SUDHL5 (cell line): ENCODE measurements around a stretch of chr9.

DNA sequence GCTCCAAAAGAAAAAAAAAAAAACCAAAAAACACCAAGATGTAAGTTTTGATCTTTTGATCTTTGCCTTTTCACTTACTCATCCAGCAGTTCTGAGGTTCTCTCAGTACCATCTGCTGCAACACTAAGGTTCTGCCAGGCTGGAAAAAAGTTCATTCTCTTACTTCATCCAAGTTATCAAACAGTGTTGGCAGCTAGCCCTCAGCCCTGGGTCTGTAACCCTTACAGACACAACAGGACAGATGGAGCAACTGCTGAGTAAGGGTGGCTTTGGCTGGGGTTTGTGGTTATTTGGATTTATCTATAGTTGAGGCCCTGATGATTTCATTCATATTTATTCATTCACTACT, 4.3 kb upstream of the TMEM268 start:
- PRO-cap: no peak

DNA sequence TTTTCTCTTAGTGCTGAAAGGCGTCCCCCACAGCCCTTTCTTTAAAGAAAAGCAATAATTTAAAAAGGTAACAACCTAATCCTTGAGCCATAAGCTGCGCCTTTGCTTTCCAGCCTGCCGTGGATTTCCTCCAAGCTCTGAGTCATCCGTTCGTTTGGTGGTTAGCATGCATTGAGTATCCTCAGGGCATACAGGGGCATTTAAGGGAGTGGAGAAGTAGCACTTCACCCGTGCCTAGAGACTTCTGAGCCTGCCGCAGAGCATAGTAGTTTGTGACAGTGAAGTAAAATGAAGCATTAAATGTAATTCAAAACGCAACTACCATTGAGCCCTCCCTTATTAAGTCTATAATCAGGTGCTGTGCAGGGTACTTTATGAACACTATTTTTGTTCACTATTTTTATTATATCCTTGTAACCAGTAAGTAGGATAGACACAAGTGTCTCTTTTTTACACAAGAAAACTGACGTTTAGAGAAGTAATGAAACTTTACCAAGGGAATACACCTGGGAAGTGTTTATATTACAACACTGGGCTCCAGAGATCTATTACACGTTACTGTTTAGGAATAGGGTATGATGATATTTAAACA, 1.0 kb upstream of the TNC start:
- PRO-cap: no peak

GRCh38 chr9:116476720-116477480, 210.2 kb upstream of the TRIM32 start:
- PRO-cap: no peak

DNA sequence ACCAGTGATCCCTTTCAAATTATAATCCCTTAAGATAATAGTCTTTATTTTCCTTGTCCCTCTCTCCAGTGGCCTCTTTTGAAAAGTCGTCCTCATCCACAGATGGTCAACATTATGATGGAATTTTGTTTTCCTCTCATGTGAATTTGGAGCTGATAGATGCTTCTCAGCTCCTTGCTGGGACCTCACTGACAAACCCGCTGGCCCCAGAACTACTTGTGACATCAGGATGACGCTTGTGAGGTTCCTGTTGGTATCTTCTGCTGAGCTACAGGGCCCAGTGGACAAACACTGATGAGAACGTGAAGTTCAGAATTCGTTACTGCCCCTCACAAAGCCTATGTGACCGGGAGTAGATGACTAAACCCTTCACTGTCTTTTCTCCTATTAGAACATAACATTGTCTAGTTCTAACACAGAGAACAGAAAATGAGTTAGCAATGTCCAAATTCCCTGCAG, 143.5 kb upstream of the TRIM32 start:
- PRO-cap: no peak

- PRO-cap: no peak
Observed at GRCh38 chr9:116547378-116547783, 139.7 kb upstream of the TRIM32 start.

GRCh38 chr9:116693032-116693573, 6.0 kb downstream of the TRIM32 start:
- PRO-cap: no peak

DNA sequence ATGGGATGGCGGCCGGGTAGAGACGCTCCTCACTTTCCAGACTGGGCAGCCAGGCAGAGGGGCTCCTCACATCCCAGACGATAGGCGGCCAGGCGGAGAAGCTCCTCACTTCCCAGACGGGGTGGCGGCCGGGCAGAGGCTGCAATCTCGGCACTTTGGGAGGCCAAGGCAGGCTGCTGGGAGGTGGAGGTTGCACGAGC, 153.6 kb downstream of the TRIM32 start:
- PRO-cap: no peak

GRCh38 chr9:117516514-117517332, 101.9 kb upstream of the ASTN2 start:
- PRO-cap: no peak

DNA sequence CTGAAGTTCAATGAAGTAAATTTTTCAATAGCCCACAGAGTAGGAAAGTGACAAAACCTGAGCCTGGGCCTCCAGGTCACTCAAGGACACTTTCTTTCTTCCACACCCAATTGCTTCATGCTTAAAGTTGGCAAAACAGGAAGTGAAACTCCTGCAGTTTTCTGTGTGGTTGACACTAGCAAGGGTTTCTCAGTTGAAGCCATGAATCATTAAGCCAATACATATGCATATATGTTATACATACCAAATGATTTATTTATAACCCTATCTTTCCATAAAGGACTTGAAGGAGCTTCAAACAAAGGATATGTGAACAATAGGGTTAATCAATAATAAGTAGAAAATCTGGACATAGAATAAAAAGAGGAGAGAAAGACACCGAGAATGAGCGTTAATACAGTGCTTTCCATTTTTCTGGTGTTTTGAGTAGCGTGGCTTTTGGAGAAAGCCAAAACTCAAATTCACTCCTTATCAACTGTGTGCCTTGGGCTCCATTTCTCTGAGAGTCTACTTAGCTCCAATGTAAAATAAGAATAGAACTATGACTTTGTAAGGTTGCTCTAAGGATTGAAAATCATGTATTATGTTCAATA, 14.0 kb downstream of the TLR4 start:
- PRO-cap: no peak

DNA sequence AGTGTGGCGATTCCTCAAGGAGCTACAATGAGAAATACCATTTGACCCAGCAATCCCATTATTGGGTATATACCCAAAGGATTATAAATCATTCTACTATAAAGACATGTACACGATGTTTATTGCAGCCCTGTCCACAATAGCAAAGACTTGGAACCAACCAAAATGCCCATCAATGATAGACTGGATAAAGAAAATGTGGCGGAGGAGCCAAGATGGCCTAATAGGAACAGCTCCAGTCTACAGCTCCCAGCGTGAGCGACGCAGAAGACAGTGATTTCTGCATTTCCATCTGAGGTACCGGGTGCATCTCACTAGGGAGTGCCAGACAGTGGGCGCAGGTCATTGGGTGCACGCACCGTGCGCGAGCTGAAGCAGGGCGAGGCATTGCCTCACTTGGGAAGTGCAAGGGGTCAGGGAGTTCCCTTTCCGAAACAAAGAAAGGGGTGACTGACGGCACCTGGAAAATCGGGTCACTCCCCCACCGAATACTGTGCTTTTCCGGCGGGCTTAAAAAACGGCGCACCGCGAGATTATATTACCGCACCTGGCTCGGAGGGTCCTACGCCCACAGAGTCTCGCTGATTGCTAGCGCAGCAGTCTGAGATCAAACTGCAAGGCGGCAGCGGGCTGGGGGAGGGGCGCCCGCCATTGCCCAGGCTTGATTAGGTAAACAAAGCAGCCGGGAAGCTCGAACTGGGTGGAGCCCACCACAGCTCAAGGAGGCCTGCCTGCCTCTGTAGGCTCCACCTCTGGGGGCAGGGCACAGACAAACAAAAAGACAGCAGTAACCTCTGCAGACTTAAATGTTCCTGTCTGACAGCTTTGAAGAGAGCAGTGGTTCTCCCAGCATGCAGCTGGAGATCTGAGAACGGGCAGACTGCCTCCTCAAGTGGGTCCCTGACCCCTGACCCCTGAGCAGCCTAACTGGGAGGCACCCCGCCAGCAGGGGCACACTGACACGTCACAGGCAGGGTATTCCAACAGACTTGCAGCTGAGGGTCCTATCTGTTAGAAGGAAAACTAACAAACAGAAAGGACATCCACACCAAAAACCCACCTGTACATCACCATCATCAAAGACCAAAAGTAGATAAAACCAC, 200.0 kb downstream of the BRINP1 start:
- PRO-cap: no peak

DNA sequence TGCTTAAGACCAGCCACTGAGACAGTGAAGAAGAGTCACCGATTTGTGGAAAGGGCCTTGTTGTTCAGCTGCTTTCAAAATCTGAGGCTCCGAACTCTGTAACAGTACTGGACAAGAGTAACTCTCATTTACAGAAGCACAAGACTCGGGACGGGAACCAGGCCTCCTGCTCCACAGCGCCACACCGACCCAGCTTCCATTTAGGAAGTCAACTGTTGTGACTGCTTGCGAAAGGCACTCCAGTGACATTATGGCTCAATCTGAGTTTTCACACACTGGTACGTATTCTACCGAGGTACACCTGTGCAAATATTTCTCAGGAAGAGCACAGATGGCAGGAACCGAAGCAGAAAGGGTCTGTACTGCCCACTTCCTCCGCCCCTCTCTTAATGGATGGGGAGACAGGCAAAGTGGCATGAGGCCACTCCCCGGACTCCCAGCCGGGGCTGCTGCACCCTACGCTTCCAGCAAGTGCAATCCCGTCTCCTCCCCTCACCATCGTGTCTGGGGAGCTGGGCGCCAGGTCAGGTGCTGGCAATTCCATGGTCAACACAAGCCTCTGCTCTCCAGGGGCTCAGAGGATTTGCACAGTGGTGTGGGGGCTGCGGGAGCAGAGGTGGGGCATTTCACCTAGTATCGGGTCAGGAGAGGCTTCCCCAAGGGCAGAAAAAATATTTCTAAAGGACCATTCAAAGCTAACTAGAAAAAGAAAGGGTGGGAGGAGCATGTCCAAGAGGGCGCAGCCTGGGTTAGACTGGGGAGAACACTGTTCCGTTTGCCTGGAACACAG, 192.1 kb downstream of the CDK5RAP2 start:
- PRO-cap: no peak

DNA sequence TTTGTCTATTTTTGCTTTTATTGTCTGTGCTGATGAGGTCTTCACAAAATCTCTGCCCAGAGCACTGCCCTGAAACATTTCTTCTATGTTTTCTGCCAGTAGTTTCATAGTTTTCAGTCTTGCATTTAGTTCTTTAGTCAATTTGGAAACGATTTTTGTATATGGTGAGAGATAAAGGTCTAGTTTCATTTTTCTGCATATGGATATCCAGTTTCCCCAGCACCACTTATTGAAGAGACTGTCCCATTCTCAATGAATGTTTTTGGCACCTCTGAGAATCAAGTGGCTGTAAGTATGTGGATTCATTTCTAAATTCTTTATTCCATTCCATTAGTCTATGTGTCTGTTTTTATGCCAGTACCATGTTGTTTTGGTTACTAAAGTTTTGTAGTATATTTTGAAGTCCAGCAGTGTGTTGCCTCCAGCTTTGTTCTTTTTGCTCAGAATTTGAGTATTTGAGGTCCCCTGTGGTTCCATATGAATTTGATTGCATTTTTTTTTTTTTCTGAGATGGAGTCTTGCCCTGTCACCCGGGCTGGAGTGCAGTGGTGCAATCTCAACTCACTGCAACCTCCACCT, 51.1 kb upstream of the CDK5RAP2 start:
- PRO-cap: no peak

DNA sequence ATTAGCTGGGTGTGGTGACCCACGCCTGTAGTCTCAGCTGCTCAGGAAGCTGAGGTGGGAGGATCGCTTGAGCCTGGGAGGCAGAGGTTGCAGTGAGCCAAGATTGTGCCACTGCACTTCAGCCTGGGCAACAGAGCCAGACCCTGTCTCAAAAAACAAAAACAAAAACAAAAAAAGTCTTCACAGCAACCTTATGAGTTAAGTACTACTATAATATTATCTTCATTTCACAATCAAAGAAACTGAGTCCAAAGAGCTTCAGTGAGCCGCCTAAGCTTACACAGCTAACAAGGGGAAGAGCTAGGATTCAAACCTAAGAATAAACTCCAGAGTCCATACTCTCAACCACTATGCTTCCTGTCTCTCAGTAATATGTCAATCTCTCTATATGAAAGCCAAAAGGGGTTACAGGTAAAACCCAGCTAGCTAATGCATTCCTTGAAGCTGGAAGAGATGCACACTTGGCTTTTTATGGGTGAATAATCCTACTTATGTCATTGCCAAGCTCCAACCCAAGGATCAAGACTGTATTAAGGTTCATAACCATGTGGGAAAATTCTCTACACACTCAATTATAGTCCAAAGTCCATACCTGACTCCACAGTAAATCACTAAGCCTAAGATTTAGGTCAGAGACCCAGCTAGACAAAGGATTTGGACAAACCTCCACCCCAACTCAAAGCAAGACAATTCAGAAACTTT, 2.0 kb downstream of the MEGF9 start:
- PRO-cap: no peak

GRCh38 chr9:120841840-120842615, 694 bp downstream of the PSMD5 start:
- PRO-cap: unidirectional peak, plus-strand start at chr9:120842508

GRCh38 chr9:120845962-120847017, 3.6 kb upstream of the PSMD5 start:
- PRO-cap: no peak

DNA sequence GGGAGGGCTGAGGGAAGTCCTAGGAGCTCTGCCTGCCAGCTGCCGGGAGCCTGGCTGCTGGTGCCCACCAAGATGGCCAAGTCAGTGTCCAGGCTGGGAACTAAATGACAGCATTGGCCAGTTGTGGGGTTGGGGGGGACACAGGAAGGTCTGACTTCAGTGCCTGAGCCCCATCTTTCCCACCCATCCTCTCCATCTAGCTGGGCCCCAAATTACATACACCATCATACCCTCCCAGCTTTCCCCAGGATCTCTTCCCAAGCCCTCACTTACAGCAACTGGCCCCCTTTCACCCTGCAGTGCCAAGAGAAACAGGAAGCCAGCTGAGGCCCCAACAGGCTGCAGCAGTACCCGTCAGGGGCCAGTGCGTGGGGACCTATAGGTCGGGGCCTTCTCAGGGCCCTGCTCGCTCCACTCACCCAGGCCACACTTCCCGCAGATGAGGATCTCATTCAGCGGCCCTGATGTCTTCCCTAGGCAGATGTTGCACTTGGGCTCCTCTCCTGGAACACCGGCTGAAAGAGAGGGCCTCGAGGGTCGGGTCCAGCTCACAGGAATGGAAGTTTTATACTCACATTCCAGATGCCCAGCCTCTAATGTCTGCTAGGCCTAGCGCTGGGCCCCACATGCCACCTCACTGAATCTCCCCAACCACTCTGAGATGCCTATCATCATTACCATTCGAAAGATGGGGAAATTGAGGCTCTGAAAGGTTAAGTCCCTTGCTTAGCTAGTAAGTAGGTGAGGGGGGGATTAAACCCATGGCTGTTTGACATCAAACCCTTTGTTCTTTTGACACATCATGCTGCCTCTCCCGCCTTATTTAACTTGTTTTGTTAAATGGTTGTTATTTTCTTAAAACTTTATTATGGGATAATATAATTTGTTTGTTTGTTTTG, 6.7 kb downstream of the PHF19 start:
- PRO-cap: no peak

- PRO-cap: bidirectional peak, plus-strand start at chr9:120877998, minus-strand start at chr9:120877749
Observed at GRCh38 chr9:120877819-120878080, 762 bp upstream of the PHF19 start.

DNA sequence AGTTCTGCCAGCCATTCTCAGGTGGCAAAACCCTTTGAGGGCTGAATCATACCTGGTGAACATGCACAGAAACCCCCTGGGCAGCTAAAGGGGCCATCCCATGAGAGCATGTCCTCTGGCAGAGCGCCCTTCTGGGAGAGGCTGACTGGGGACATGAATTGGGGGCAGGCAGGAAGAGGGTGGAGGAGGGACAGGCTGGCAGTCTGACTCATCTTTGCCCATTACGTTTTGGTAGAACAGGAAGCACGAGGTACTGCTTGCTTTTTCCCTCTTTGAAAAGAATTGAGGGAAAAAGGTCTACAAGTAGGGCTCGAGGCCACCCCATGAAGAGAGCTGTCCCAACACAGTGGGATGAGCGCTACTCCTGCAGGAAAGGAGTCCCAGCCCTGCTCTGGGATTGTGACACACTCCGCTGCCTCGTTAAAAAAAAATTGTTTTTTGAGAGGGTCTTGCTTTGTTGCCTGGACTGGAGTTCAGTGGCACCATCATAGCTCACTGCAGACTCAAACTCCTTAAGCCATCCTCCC, 16.6 kb downstream of the TRAF1 start:
- PRO-cap: no peak

GRCh38 chr9:120925760-120926581, 625 bp downstream of the TRAF1 start:
- PRO-cap: unidirectional peak, plus-strand start at chr9:120926028

GRCh38 chr9:121073810-121074205, 947 bp upstream of the CNTRL start:
- PRO-cap: unidirectional peak, plus-strand start at chr9:121074036